Airway epithelial cell (primary cell): ENCODE data around the gene CLRN1.

GRCh38 chr3:149703405-149704030, 45.7 kb upstream of the WWTR1 start:
- RAMPAGE, long total RNA = no peak

GRCh38 chr3:150038786-150039047, 68.0 kb upstream of the PFN2 start:
- RAMPAGE, long total RNA = no peak

DNA sequence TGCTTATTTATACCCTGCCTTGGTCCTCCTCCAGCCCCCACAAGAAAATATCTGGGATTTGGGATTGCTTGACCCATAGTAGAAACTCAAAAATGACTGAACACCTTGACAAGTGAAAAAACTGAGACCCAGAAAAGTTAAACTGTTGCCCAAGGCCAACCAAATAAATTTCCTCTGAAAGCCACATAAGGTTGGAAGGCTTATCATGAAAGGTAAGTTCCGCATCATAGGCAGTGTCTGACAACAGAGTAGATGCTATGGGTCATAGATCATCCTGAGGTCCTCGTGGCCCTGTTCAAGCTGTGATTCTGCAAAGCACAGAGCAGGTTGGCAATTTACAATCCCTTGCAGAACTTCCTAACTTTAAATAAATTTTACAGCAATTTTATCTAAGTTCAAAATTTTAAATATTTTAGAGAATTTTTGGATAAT, 140.8 kb upstream of the TSC22D2 start:
- RAMPAGE, long total RNA = no peak

DNA sequence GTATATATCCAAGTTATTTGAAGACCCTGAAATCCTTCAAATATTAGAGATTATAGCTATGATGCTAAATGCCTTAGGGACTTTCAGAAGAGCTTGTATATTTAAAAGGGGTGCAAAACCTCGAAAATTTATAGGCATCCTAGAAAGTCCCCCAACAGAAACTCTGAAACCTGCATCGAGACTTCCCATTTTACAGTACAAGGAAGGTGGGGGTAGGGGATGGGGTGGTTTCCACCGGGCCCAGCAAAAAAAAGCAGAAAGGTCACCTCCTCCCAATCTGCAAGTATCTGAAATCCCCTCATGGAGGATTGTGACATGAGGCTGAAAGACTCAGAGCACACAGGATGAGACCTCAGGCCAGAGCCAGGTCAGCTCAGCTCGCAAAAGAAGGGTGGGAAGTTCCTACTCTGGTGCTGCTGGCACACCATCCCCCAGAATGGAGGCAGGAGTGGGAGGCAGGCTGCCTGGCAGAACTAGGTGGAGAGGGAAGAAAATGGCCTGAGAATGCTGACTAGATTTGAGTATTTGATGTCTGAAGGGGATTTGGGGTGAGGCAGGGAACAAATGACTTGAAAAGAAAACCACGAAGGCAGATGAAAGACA, 22.7 kb upstream of the TSC22D2 start:
- RAMPAGE, long total RNA = no peak

- RAMPAGE, long total RNA = no peak
Observed at GRCh38 chr3:150407007-150407589, 1.0 kb upstream of the TSC22D2 start.

GRCh38 chr3:150603730-150604470, 779 bp downstream of the SELENOT start:
- RAMPAGE, long total RNA = no peak

- RAMPAGE, long total RNA = no peak
Observed at GRCh38 chr3:150726339-150726783, 22.6 kb upstream of the ERICH6 start.

DNA sequence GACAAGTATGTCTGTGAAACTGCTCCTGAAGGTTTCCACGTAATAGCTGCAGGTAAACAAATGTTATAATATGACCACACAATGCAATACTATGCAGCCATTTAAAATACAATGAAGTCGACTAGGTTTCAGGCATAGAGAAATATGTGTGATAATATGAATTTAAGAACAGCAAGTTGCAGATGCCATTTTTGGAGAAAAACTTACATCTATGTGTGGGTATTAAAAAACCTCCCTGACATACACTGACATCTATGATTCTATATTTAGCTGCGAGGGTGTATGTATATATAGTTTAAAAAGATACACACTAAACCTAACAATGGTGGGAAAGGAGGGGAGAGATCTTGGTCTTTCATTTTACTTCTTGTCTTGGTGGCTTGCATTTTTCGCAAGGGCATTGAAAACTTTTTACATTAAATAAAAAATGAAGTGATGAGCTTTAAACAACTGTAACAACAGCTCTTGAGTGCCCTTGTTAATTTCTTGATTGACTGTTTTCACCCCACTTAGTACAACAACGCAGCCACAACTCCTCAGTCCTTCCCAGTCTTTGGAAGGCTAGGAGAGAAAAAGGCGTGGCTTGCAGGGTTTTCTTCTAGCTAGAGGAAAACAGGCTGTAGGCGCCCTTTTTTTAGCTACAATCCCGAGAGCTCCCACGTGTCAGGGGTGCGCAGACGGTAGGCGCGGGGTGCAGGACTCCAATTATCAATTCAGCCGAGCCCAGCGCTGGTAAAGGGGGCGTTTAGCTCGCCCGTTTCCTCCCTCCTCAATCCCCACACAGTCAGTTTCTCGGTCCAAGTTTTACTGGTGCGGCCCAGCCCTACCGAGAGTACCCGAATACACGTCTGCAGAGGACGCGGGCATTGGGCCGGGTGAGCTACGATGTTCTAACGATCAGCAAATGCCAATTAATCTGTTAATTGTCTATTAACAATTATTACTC, 1.4 kb downstream of the SIAH2 start:
- RAMPAGE, long total RNA = no peak

DNA sequence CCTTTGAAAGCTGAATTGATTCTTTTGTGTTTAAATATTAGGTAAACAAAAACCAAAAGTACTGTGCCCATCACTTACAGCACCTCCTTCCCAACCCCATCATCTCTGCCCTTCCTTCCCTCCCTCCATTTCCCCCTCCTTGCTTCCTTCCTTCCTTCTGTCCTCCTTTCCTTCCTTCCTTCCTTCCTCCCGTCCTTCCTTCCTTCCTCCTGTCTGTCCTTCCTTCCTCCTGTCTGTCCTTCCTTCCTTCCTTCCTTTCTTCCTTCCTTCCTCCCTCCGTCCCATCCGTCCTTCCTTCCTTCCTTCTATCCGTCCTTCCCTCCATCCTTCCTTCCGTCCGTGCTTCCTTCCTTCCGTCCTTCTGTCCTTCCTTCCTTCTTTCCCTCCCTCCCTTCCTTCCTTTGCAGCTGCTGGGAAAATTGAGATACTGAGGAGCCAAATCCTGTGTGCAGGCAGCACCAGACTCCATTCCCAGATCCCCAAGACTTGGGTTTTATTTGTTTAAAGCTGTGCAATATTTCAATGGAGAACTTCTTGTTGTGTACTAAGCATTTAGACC, 67.8 kb upstream of the SIAH2 start:
- RAMPAGE, long total RNA = no peak

GRCh38 chr3:150972354-150972804, at the start of gene CLRN1:
TSS of gene CLRN1 (minus strand) at chr3:150972727.
- RAMPAGE, long total RNA = no peak

DNA sequence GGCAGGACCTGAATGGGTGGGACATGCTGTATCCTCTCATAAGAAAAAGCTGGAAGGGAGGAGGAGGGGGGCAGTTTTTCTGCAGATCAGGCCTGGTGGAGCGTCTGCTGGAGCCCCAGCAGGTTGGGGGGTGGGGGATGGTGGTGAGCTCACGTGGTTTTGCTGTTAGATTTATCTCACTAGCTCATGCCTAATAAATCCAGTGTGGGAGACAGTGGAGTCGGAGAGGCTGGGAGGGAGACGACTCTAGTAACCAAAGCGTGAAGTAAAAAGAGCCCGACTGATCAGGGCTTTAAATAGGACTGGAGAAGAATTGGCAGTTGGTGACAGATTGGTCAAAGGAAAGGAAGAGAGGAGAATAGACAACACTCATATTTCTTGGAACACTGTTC, 16.1 kb downstream of the MED12L start:
- RAMPAGE, long total RNA = no peak

- RAMPAGE, long total RNA = no peak
Observed at GRCh38 chr3:151201957-151202411, 1.0 kb downstream of the GPR171 start.

DNA sequence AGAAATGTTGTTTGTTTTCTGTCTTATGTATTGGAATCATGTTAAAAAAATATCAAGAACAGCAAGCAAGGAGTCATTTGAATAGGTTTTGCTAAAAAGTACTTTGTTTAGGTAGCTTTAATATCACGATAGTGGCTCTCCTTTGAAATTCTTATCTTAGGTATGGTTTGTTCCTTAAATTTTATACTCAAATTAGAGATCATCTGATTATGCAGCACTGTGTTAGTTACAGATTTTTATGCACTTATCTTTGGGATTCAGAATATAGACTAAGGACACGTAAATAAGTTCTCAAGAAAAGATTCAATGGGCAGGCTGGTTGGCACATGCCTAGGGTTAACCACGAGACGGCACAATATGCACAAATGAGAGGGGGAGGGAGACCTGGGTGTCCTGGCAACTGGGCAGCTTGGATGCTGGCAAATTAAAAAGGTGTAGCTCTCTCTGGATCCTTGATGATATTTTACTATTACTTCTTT, 568 bp downstream of the AADAC start:
- RAMPAGE, long total RNA = no peak

- RAMPAGE, long total RNA = no peak
Observed at GRCh38 chr3:151832452-151832767, 18.5 kb downstream of the AADAC start.

DNA sequence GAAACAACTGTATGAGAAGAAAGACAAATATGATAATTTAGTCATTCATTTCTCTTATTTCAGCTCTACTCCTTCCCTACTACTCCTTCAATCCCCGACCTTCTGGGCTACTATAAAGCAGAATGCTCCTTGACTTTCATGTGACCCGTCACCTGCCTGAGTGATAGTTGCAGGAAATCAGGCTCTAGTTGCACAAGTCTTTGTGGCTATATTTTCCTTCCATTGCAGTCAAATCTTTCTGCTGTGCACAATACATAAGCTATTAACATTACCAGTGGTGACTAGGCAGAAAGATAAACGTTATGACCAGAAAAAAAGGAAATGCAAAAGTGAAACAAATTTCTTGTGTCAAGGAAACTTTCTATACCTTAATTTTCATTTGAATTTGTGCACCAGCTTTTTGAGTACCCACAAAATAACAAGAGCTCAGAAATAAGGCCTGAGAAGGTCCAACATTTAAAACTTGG, 2.3 kb downstream of the SUCNR1 start:
- RAMPAGE, long total RNA = no peak

- RAMPAGE, long total RNA = no peak
Observed at GRCh38 chr3:152192034-152192523, 76.7 kb upstream of the MBNL1 start.

- RAMPAGE, long total RNA = no peak
Observed at GRCh38 chr3:152269416-152269771, 665 bp downstream of the MBNL1 start.

- RAMPAGE, long total RNA = no peak
Observed at GRCh38 chr3:152271357-152272286, 2.9 kb downstream of the MBNL1 start.

GRCh38 chr3:152322594-152323176, 54.0 kb downstream of the MBNL1 start:
- RAMPAGE, long total RNA = no peak

GRCh38 chr3:152381752-152382280, 113.1 kb downstream of the MBNL1 start:
- RAMPAGE, long total RNA = no peak